Mesenchymal stem cell of adipose (primary cell): ENCODE measurements around a stretch of chr15.

GRCh38 chr15:77120351-77121035, 49.6 kb upstream of the TSPAN3 start:
- CAGE, long polyA plus RNA: no peak

DNA sequence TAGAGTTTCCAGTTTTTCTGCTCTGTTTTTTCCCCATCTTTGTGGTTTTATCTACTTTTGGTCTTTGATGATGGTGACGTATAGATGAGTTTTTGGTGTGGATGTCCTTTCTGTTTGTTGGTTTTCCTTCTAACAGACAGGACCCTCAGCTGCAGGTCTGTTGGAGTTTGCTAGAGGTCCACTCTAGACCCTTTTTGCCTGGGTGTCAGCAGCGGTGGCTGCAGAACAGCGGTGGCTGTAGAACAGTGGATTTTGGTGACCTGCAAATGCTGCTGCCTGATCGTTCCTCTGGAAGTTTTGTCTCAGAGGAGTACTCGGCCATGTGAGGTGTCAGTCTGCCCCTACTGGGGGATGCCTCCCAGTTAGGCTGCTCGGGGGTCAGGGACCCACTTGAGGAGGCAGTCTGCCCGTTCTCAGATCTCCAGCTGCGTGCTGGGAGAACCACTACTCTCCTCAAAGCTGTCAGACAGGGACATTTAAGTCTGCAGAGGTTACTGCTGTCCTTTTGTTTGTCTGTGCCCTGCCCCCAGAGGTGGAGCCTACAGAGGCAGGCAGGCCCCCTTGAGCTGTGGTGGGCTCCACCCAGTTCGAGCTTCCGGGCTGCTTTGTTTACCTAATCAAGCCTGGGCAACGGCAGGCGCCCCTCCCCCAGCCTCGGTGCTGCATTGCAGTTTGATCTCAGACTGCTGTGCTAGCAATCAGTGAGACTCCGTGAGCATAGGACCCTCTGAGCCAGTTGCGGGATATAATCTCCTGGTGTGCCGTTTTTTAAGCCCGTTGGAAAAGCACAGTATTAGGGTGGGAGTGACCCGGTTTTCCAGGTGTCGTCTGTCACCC, 84.9 kb upstream of the TSPAN3 start:
- CAGE, long polyA plus RNA: no peak

DNA sequence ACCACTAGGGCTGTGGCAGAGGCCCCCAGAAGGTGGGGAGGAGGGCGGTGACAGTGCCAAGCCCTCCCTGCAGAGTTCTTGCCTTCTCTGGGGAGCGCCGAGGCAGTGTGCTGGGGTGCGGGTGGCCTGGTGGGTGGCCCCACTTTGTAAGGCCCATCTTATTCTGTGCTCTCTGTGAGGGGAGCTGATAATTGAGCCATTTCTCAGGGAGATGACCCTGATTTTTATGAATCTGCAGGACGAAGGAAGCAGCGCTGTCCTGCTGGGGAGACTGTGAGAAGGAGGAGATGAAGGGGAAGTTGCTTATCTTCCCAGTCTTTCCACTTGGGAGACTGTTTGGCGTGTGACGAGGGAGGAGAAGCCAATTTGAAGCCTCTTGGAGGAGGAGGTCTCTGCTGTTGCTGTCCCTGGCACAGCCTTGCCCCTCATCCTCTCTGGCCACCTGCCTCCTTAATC, 104.2 kb downstream of the LINGO1 start:
- CAGE, long polyA plus RNA: no peak

- CAGE, long polyA plus RNA: no peak
These were observed 15.6 kb downstream of the TBC1D2B start for GRCh38 chr15:78061848-78062474.

- CAGE, long polyA plus RNA: no peak
These were observed 11.1 kb upstream of the ACSBG1 start for GRCh38 chr15:78245520-78245827.

DNA sequence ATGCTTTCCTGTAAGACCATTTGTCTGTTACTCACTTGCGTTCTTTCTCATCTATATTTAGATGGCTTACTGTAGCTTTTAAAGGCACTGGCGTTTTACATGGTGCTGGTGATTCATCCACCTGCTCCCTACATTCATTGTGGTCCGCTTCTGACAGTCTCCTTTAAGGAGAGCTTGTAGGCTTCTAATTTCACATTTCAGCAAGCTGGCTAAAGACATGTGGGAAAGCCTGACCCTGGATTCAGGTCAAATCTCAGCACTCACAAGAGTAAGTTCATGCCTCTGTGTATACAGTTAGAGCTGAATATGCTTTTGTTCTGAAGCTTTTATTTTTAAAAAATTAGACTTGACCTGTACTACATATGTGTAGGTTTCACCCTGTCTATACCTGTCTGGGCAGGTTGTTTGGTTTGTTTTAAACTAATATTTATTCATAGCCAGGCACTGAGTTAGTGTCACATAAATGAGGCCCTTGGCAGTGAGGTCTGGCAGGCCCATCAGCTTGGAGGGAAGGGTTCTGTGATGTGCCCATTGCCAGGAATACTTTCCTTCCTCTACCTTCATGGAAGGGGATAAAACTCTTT, 1.8 kb downstream of the DNAJA4 start:
- CAGE, long polyA plus RNA: no peak

DNA sequence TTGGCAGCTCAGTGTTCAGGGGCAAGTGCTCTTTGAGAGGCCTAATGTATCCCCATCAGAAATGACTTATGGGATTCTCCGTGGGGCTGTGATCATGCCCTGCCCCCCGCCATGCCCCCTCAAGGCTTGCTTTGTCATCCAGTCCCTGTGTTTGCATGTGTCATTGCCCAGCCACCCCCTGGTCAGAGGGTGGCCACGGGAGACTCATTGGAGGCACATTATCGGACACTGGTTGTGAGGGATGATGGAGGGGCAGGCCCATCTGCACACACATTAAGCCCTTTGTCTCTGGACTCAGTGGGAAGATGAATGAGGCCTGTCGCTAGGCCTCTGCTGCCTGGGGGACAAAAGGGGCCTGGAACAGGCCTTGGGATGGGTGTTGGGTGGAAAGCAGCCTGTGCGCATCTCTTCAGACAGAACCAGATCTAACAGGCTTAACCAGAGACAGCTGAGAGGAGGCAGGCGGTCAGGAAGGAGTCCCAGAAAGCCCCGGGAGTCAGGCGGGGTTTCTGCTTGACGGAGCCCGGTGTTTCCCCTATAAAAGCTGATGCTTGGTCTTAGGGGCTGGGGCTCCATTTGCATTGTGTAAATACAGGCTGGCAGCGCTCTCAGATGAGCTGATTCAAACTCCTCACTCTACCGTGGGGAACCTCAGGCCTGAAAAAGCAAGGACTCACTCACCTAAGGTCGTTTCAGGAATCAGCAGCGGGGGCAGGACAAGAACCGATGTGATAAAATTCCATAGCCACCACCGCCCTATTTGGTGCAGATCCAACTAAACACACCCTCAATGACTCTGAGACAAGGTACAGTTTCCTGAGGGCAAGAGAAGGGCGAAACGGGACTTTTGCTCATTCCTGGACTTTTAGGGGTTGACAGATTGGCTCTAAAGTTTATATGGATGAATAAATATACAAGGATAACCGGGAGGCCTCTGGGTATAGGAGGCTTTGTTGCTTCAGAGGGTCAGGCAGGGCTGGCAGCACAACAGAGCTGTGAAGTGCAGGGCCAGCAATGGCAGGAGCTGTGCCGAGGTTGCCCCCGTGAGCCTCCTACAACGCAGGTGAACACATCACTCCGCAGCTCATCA, 17.1 kb upstream of the SKIC8 start:
- CAGE, long polyA plus RNA: no peak

GRCh38 chr15:78549274-78549925, 9.2 kb downstream of the PSMA4 start:
- CAGE, long polyA plus RNA: no peak

- CAGE, long polyA plus RNA: no peak
These were observed 79.2 kb upstream of the CHRNB4 start for GRCh38 chr15:78720100-78720619.

- CAGE, long polyA plus RNA: no peak
These were observed 56.3 kb downstream of the ADAMTS7 start for GRCh38 chr15:78754969-78755437.

DNA sequence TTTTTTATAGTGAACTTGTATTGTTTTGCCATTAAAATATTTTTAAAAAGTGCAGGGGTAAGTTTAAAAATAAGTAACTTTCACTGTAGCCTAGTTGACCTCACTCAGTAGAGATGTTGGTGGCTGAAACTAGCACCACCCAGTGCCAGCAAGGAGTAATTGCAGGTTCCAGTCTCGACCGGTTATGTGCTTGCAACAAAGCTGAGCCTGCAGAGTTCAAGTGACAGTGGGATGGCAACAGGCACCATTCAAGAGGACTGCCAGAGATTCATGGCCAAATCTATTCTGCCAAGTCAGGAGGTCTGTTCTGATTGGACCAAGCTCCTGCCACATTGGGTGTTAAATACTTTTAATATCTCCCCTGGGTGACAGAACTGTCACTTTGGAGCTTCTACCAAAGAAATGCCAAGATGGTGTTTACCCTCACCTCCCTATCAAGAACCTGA, 2.7 kb downstream of the ADAMTS7 start:
- CAGE, long polyA plus RNA: no peak

DNA sequence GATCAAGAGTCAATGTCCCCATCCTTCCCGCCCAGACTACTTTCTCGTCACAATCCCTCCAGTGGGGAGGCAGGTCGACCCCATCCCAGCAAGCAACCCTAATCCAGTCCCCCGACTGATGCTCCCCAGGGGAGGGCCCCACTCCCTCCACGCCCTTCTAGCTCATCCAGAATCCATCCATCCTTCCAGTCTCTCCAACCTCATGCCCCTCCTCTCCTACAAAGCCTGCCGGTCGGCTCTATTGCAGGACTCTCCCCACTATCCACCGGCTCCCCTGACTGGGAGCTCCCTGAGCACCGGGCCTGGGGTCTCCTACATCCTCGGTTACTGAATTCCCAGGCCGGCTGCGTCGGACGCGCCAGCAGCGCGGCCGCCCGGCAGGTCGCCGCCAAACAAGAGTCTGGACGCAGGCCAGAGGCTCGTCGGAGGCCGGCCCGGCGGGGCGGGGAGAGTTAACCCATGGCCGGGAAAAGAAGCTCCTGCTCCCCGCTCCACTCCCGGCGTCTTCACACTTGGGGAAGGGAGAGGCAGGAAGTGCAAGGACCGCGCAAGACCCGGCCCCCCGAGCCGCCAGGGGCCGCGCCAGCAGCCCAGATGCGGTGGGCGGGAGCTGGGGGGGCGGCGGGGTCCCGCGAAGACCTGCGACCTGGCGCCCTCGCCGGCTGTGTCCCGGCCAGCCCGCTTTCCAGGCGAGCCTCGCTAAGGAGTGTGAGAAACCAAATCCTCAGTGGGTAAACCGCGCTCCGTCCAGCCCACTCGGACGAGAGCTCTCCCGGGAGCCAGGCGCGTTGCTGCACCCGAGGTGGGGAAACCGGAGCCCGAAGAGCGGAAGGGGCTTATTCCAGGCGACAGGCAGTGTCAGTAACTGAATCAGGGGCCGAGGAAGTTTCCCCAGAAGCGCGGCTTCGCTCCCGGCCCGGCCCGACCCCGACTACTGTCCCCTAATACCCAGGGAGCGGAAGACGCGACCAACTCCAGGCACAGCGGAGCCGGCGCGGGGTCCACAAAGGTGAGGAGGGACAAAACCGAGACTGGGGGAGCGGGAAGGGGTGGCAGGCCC, 901 bp downstream of the ADAMTS7 start:
- CAGE, long polyA plus RNA: no peak

GRCh38 chr15:78876402-78876776, 3.7 kb downstream of the MORF4L1 start:
- CAGE, long polyA plus RNA: no peak

DNA sequence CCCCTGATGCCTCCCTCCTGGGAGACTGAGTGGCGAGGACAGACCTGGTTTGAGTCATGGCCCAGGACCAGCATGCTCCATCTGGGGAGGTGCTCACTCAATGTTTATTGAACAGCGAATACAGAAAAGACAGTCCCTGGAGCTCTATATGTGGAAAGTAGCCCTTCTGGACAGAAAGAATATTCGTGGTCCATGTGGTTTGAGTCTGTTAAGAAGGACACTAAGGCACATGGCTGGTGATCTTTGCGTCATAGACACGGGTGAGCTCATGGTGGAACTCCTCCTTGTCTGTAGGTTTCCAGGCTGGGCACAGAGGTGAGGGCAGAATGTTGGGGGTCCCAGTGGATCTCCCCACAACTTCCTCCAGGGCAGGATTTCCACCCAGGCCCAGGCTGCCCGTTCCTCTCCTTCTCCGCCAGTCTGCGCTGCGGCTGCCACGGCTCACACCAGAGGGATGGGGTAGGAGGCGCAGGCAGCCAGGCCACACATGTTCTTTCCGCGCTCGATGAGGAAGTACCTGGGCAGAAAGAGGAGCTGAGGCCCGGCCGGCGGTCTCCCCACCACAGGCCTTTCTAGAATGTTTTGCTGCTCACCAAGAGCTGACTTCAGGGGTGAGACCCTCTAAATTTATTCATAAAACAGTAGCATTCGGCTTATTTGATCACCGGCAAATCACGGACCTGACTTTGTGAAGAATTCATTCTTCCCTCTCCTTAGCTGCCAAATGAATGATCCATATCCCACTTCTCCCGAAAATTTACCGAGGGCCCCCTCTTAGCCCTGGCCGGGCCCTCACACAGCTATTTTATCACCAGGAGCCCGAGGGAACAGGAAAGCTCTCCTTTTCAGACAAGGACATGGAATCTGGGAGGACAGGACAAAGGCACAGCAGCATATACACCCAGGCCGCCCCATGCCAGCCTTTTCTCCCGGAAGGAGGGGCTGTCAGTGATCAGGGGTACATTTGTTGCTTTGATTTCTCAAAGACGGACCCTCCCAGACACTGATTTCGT, 22.9 kb downstream of the CTSH start:
- CAGE, long polyA plus RNA: no peak

GRCh38 chr15:78993798-78994321, 49.0 kb upstream of the CTSH start:
- CAGE, long polyA plus RNA: no peak

DNA sequence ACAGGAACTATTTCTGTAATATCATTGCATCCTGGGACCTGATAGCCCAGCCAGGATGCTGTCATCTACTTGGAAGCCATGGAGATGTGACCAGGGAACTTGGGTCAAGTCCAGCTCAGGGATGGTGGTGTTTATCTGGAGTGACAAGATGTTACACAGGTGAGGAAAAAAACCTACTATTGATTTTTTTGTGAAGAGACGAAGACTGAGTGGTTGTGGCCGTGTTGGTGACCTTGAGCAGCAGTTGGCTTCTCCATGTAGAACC, 46.6 kb upstream of the ANKRD34C start:
- CAGE, long polyA plus RNA: no peak

DNA sequence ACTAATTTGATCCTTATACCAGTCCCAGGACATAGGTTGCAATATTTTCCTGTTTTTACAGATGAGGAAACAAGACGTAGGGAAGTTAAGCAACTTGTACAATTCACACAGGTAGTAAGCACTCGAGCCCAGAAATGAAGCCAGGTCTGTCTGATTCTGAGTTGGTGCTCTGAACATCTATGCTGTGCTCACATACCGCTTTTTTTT, 4.1 kb downstream of the BCL2A1 start:
- CAGE, long polyA plus RNA: no peak

DNA sequence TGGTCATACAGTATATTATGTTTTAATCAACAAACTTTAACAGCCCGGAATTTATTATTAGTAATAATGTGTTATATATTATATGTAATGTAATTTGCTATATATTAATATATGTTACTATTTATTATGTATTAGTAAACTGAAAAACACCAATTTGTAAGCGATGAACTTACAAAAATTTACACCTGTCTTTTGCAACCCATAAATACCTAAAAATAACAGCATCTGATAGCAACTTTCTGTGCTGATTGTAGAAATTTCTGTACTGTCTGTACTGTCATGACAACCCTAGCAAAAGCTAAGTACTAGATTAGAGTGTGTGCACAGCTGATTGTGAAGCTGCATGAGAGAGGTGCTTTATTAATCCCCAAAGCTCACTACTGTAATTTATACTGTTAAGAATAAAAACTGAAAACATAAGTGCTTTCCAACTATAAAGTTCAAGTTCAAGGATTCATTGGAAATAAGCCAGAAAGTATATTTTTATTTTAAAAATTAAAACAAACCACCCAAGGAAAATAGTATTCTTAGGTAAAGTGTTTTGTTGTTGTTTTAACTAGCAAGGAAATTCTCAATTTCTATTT, 828 bp downstream of the BCL2A1 start:
- CAGE, long polyA plus RNA: no peak

GRCh38 chr15:79978712-79979481, 7.9 kb upstream of the BCL2A1 start:
- CAGE, long polyA plus RNA: no peak

DNA sequence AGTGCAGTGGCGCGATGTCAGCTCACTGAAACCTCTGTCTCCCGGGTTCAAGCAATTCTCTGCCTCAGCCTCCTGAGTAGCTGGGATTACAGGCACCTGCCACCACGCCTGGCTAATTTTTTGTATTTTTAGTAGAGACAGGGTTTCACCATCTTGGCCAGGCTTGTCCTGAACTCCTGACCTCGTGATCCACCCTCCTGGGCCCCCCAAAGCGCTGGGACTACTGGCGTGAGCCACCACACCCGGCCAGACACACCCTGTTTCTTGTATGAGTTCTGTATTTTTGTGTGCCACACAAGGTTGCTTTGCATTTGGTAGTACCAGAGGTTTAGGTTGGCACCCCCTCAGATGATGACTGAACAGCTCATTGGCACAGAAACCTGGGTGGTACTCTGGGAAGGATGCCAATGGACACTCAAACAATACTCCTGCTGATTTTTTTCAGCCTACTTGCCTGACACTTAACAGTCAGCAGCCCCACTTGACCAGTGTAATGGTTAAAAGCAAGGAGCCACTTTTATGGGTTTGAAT, 39.1 kb upstream of the BCL2A1 start:
- CAGE, long polyA plus RNA: no peak